Neural cell (in vitro differentiated cells): ENCODE results near the gene ZDHHC23.

- RAMPAGE, long total RNA = no peak
Measured at GRCh38 chr3:112420654-112421252, 78.5 kb downstream of the BTLA start.

- RAMPAGE, long total RNA = no peak
Measured at GRCh38 chr3:112495226-112495572, 4.1 kb downstream of the BTLA start.

DNA sequence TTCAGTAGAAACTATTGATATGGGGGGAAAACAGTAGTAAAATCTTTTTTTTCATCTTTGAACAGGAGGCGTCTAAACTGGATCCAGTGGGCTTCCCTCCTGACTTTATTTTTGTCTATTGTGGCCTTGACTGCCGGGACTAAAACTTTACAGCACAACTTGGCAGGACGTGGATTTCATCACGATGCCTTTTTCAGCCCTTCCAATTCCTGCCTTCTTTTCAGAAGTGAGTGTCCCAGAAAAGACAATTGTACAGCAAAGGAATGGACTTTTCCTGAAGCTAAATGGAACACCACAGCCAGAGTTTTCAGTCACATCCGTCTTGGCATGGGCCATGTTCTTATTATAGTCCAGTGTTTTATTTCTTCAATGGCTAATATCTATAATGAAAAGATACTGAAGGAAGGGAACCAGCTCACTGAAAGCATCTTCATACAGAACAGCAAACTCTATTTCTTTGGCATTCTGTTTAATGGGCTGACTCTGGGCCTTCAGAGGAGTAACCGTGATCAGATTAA is 18.7 kb downstream of the SLC35A5 start:
- RAMPAGE, long total RNA = no peak

GRCh38 chr3:112939760-112939962 is 35.2 kb downstream of the CD200R1 start:
- RAMPAGE, long total RNA = no peak

DNA sequence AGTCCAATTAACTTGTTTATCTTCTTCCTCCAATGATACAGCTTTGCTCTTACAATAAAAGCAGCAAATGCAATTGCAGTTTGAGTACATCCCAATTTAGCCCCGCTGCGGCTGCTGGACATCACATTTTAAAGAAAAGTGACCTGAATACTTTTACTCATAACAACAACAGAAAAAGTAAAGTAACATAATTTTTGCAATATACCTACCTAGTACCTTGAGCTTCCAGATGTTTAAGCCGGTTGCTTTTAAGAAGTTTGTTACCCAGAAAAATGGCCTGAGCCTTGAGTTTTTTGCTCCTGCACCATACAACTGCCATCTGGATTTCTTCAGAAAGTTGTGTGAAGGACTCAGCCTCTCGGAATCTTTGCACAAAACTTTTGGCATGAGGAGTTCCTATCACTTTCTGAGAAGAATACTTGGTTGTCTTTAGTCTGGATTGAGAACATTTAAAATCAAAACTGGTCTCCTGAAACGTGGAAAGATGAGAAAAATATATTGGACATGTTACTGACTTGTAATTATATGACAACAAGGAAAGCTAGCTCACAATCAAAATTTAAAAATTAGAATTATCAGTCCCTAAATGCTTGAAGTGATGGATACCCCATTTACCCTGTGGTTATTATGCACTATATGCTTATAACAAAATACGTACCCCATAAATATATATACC is 11.4 kb downstream of the NEPRO start:
- RAMPAGE, long total RNA = no peak

DNA sequence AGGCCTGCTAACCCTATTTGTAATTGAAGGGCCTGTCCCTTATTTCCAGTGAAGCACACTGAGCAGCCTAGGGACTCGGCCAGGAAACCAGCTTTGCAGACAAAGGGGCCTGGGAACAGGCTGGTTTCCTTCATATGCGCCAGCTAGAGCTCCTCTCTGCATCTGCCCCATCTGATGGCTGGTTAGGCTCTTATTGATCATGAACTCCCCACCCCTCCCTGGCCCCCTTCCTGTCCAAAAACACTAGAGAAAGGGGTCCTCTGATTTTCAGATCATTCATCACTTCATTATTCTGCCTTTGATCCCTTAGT is 53.0 kb downstream of the BOC start:
- RAMPAGE, long total RNA = no peak

DNA sequence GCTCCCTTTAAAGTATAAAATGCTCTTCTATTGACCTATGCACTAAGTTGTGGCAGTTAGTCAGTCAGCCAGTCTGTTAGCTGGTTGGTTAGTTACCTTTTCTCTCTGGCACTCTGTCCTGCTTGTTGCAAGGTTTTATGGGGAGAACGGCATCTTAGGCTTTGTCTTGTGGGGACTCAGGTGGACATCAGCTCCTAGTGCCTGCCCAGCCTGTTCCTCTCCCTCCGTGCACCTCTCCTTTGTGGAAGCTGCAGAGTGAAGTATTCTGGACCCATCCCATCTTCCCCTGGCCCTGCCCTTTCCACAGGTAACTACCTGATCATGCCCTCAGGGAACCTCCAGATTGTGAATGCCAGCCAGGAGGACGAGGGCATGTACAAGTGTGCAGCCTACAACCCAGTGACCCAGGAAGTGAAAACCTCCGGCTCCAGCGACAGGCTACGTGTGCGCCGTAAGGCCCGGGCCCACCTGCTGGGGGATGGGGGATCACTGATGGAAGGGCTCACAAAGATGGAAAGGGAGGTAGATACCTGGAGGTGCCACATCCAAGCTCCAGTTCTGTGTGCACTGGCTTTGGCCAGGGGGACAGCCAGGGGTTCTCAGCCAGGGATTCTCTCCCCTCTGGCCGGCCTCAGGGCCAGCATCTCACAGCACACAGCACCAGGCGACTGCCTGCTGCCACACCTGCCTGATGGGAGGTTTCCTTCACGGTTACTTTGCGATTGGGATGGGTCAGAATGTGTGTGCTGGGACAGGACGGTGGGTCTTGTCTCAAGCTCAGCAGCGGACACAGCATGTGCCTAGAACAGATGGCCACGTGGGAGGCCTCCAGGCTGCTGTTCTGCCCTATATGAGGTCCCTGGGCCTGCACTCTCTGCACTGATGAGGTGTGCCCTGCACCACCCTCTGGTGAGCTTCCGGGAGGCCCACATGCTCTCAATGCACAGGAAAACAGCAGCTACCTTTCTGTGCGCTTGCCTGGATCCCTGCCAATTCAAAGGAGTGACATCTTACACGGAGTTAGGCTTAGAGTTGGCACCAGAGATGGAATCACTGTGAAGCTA is 59.5 kb downstream of the BOC start:
- RAMPAGE, long total RNA = no peak

- RAMPAGE, long total RNA = no peak
Measured at GRCh38 chr3:113285099-113286172, 74.1 kb downstream of the BOC start.

- RAMPAGE, long total RNA = no peak
Measured at GRCh38 chr3:113745200-113745640, 829 bp downstream of the NAA50 start.

DNA sequence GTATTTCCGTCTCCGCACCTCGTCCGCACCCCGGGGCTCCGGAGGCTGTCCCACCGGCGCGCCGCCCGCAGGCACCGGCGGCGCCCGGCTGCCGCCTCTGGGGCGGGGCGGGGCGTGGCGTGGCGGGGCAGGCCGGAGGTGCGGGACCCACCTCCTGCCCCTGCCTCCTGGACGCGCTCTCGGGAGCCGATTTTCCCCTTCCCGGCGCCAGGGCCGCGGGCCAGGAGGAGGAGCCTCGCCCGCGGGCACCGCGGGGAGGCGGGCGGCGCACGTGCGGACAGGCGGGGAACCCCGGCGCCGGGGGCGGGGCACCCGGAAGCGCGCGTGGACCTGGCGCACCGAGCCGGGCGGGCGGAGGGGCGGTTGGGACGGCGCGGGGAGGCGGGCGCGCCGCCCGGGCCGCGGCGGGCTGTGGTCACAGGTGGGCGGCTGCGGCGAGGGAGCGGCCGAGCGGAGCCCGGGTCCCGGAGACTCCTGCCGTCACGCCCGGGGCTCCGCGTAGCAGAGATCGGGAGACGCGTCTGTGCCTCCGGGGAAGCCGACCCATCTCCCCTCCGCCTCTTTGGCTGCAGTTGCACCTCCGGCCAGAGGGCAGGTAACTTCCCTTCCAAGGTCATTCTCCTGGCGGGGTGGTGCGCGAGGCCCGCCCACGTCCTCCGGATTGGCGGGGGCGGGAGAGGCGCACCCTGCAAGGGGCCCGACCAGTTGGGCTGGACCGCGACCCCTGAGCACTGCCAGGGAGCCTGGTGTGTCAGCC is at the start of gene ZDHHC23:
Gene ZDHHC23 (plus strand): TSS at position 418 of the 757 bp plus-strand sequence.
- RAMPAGE, long total RNA = no peak

GRCh38 chr3:114213191-114213795 is 24.1 kb downstream of the ZNF80 start:
- RAMPAGE, long total RNA = no peak

DNA sequence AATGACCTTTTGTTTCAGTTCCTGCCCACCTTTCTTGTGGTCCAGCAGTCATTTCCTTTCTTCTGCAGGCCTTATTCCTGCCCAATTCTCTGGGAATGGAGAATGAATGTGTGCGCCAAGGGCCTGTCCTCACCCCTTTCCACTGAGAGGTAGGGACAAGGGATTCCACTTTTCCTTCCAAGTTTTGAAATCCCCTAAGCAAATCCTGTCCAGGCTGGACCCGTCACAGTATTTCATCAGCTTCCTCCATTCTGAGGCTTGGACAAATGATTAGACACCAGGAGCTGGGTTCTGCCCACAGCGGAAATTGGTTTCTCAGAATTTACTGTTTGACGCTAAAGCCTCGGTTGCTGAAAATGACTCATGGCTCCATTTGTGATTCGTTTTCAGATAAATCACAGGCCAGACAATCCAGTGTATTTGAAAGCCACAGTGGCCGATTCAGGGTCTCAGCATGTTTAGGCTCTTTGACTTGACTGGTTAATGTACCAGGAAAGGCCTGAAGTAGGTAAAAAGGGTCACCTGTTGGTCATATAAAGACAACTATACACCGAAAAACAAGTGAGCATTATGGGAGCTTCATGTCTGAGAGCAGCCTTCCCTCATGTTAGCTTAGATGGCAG is 15.9 kb downstream of the ZNF80 start:
- RAMPAGE, long total RNA = no peak

- RAMPAGE, long total RNA = no peak
Measured at GRCh38 chr3:114351384-114352072, 57.7 kb downstream of the TIGIT start.

GRCh38 chr3:114412266-114412978 is 118.6 kb downstream of the TIGIT start:
- RAMPAGE, long total RNA = no peak

- RAMPAGE, long total RNA = no peak
Measured at GRCh38 chr3:114452956-114453472, 159.2 kb downstream of the TIGIT start.

- RAMPAGE, long total RNA = no peak
Measured at GRCh38 chr3:114764144-114764764, 382.8 kb downstream of the ZBTB20 start.

GRCh38 chr3:115092342-115092966 is 54.6 kb downstream of the ZBTB20 start:
- RAMPAGE, long total RNA = no peak

DNA sequence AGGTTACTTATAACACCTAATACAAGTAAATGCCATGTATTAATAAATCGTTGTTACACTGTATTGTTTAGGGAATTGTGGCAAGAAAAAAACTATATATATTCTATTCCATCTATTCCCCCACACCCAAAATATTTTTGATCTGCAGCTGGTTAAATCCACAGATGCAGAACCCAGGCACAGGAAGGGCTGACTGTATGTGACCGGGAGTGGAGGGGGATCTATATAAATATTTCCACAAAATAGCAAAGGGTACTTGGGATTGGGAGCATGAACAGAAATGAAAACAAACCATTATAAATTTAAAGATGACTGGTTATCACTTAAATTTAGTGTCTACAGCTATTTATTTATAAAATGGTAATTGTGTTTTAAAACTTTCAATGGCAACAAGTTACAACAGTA is 1.6 kb downstream of the ZBTB20 start:
- RAMPAGE, long total RNA = no peak

DNA sequence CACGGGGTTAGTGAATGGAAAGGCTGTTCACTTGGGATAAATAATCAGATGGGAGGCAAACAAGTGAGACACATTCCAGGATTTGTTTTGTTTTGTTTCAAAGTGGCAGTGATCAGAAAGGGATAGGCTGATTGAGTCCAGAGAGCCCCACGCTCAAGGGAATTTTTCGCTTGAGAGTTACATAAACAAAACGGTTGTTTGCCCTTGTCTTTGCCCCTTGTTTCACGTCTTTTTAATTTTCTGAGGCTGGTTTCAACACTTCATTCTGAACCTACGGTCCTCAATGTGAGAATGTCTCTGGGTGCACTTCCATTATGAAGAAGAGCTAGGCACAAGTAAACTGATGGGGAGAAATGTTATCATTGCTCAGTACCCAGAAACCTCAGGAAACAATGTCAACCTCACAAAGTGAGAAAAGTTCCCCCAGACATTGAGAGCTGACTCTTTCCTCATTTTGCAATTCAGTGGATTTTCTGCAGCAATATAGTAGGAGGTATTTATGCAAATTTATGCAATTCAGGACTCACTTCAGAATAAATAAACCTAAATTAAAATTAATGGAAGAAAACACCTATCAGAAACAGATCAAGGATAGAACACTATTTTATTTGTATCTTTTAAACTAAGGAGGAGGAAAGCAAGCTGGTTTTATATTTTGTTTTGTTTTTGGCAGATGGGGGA is 208.0 kb downstream of the GAP43 start:
- RAMPAGE, long total RNA = no peak

DNA sequence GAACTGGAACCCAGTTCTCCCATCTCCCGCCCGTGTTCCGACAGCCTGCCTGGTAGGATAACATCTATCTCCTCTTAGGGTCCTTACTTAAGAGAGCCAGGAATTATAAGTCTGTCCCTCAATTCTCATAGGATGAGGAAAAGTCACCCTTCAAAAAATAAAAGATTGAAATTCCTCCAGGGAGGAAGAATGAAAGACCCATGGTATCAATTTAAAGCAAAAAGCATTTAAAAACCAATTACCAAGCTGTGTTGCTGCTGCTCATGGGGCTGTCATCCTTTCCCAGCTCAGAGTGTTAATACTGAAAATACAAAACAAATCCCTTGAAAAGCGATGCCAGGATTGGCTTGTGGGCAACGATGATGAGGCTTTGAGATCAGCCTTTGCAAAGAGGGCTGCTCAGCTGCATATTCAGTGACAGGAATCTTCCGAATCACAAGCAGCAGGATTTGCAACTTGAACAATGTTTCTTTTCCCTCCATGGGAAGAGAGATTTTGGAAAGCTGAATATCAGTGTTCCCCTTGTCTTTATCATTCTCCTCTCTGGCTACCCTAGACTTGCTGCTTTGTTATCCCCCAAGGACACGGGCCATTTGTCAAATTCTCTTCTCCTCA is 375.6 kb downstream of the GAP43 start:
- RAMPAGE, long total RNA = no peak